ENCODE measurements around the genes SMYD3, SCCPDH, ZNF124, OR2M7 and ZNF692.

DNA sequence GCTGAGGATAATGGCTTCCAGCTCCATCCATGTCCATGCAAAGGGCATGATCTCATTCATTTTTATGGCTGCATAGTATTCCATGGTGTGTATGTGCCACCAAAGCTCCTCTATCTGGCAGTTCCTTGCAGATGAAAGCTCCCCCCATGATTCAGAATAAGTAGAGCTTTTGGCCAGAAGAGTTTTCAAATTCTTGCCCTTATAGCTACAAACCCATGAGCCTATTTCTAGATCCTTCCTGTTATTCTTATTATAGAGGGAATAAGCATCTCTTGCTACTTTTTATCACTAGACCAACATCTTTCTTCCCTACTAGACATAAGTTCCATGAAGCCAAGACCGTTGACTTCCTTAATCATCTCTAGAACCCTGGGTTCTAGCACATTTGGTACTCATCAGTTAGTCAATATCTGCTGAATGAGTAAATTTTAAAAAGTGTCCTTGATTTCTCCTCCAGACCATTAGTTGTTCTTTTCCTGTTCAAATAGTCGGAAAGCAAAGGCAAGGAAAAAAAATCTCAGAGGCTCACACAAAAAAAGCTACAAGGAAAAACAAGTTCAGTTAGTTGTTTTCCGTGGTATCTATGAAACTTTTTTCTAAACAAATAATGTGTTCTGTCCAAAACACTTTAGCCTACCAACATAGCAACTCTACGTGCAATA, 419.9 kb downstream of the SMYD3 start:
- PRO-cap, result no peak

DNA sequence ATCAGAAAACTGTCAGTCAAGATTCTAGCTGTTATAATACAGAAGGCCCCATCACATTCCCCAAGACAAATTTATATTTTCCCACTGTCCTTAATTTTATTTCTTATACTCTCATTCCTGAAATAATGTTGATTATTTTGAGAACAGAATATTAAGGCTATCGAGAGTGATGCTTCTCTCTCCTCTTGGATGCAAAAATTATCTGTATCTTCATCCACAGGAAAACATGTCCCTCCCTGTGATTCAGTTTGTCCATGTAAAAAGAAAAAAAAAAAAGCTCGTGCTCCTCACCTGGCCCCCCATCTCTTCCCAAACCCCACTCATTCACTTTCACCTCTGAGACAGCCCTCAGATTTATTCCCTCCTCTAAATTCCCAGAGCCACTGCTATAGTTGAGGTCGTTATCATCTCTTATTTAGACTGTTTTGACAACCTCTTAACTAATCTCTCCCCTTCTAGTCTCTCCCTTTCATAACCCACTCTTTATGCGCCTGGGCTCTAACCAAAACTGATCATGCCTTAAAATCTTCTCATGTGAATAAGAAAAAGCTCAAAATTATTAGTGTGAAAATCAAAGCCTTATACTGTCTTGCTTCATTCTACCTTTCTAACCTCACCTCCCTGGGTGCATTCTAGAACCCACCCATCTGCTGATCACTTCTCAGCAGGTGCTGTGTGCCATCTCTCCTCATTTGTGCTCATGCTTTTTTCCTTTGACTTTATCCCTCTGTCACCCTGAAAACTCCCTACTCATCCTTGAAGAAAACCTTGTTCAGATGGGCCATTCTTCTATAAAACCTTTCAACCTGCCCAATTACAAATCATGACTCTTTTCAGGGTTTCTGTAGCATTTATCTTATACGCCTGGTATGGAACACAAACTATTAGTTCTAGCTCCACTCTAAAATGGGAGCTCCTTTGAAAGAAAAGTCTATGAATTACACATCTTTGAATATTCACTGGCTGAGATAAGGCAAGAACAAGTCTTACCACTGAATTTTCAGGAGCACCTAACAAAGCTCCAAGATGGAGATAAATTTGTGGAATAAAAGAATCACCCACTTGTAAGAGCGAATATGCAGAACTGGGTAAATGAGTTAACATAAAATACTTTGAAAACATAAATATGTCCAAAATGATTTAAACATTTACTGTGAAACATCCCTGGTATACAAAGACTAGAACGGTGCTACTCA, 403.5 kb downstream of the SMYD3 start:
- PRO-cap, result no peak

DNA sequence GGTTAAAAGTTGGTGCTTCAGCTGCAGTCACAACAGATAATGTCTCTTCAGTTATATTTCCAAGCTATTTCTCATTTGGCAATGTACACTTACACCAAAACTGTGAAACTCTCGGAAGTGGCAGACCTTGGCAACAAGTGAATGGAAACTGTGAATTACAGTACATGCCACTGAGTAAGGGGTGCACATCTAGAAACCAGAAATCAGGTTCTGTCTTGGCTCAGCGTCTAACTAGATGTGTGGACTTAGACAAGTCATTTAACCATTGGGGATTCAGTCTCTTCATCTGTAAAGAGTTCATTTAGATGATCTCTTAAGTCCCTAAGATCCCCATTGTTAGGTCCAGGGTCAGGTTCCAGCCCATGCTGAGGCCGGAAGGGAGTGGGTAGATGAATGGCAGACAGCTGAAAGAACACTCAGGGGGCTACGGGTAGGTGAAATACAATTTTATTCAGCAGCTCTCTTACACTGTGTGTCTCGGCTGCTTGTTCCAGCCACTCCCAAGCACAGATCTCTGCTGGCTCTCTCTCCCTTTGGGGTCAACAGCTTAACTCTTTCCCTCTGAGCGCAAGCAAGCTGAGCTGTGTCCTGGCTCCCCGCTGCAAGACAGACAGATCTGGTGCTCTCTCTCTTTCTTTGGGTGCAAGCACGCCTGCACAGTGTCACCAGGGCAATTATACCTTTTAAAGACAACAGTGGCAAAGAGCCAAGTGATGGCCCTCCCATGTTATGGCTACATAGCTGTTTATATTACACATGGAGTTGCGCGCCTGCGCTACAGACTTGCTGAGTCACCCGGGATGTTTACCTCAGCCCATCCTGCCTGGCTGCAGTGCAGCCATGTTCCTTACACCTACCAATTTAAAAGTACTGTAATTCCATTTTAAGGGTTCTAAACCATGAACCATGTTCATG, 396.8 kb downstream of the SMYD3 start:
- PRO-cap, result no peak

- PRO-cap, result no peak
These were observed 330.9 kb downstream of the SMYD3 start for GRCh38 chr1:246176106-246176617.

DNA sequence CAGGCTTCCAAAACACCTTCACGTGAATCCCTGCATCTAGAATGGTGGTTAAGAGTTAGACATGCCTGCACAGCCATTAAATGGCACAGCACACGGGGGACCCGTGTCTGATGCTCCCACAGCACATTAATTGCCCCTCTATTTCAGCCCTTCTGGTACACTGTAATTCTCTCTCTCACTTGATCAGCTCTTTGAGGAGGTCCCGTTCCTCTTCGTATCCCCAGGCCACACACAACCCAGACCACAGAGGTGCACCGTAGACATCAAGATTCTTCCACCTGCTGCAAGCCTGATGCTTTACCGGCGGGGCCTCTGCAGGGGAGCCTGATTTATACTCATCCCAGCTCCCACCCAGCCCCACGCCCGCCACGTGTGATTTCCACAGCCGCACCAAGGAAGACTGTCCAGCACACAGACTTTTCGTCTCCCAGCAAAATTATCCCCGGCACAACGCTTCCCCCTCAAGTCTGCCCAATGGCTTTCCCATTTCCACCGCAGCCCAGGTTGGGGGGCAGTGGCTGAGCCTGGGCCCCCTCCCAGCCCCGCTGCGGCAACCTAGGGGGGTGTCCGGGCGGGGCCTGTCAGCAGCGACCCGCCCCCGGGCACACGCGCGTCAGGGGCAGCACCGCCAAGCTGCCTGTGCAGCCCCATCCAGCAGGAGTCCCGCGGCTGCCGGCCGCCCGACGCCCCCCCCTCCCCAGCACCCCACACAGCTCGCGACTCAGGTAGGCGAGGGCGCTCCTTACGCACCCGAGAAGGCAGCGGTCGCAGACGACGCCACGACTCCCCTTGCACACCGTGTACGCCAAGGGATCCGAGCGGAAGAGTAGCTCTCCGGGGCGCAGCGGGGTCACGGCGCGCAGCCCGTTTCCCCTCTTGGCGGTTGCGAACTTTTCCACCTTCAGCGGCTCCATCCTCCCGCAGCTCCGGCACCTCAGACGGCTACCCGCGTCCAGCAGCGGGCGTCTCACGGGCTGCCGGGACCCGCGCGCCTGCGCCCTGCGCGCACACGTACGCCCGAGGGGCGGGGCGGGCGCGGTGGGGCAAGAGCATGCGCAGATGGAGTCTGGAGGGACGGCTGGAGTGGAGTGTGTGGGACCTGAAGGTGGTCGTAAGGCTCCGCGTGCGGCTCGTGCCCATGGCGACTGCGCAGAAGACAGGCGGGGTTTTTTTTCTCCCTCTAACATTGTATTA, at the start of gene SMYD3:
TSS of gene SMYD3 (minus strand) at position 976 of the 1,194 bp plus-strand sequence.
- PRO-cap, result bidirectional peak, plus-strand start at position 1,058 of the sequence, minus-strand start at position 969 of the sequence

- PRO-cap, result no peak
These were observed 13.6 kb downstream of the CNST start for GRCh38 chr1:246579735-246580302.

DNA sequence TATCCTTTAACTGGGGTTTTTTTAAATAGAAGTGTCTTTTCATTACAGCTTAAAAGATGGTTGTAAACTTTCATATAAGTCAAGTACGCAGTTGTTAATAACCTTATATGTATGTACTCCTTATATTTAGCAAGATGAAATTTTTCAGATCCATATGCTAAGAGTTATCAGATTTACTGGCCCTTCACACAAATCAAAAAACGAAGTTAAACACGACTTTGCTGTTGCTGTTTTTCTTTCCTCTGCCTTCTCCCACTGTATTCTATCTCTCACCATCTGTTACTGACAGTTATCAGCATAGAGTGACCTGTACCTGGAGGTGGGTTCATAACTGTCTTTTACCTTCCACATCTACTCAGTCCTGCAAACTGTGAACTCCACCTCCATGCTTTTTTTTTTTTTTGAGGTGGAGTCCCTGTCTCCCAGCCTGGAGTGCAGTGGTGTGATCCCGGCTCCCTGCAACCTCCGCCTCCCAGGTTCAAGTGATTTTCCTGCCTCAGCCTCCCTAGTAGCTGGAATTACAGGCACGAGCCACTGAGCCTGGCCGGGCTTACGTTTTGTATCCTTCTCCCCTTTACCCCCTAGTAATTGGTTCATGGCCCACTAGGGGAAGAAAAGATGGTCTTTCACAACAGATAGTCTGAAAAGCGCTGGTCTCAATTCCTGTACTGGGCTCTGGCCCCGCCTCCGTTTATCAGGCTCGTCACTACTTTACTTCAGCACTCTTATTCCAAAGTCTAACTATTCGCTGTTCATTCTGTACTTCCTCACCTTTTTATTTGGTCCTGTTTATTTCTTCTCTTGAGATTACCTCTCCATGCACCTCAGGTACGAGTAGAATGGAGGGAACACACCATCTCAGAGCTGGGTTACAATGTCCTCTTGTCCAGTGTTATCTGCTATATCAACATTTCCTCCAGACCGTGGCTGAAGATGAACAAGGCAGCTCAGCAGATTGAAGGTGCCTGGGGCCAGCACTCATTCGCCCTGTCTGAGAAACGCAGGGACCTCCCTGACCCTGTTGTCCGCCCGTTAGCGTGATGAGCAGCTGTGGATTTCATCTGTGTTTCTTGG, 16.0 kb downstream of the CNST start:
- PRO-cap, result no peak

DNA sequence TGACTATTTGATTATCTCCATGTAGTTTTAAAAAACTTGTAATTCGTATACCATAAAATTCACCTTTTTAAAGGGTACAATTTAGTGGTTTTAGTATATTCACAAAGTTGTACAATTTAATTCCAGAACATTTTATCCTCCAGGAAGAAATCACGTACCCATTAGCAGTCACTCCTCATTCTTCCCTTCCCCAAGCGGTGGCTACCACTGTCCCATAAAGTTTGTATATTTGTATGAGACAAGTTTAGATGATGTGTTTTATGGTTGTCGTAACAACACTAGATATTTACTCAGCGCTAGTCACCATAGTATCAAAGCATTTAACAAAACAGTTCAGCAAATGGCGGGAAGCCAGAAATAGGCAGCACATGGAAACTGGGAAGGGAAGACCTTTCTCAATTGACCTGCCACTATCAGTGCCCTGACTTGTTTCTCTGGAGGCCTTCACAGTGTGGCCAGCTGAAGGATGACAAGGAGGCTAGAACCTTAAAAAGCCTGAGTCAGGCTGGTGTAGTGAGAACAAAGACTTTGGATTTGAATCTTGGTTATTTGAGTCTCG, 31.0 kb downstream of the CNST start:
- PRO-cap, result no peak

DNA sequence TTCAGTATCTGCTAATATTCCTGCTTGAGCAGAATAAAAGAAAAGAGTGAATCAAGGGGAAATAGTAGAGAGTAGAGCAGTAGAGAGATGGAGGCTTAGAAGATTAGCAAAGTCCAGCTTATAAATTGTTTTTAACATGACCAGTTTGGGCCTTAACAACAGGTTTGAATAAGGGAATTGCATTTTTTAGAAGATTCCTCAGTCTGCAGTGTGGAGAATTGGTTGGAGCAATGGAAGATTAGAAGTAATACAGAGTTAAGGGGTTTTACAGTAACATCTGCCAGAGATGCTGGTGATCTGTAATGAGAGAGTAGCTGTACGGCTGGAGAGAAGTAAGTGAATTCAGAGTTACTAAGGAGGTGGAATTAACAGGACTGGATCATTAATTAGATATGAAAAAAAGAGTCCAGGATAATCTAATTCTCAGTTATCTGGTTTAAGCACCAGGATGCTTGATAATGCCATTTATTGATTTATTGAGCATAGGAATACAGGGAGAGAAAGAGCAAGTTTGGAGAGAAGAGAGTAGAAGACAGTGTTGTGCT, 34.0 kb downstream of the CNST start:
- PRO-cap, result no peak

DNA sequence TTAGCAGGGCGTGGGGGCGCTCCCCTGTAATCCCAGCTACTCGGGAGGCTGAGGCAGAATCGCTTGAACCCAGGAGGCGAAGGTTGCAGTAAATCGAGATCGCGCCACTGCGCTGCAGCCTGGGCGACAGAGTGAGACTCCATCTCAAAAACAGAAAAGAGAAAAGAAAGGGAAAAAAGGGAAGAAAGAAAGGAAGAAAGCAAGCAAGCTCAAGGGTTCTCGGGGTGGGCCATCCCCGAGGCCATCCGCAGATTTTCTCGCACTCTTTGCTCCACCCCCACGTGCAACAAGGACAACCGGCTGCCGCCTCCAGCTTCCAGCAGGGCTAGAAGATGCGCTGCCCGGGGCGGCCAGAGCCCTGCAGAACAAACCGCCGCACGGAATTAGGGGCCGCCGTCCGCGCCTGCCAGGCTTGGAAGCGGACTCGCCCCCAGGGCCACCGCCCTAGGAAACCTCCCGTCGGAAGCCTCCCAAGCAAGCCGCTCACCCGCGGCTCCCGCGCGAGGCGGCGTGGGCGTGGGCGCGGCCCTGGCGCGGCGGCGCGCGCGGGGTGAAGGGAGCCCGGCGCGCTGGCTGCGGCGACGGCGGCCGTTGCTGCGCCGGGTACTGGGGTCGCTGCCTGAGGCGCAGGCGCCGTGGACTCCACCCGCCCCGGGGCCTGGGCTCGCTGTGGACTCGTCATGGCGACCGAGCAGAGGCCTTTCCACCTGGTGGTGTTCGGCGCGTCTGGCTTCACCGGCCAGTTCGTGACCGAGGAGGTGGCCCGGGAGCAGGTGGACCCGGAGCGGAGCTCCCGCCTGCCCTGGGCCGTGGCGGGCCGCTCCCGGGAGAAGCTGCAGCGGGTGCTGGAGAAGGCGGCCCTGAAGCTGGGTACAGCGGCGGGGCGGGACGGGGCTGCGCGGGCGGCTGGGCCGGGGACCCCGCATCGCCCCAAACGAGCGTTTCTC, at the start of gene SCCPDH:
TSS of gene SCCPDH (plus strand) at position 667 of the 947 bp plus-strand sequence.
- PRO-cap, result unidirectional peak, plus-strand start at position 353 of the sequence

DNA sequence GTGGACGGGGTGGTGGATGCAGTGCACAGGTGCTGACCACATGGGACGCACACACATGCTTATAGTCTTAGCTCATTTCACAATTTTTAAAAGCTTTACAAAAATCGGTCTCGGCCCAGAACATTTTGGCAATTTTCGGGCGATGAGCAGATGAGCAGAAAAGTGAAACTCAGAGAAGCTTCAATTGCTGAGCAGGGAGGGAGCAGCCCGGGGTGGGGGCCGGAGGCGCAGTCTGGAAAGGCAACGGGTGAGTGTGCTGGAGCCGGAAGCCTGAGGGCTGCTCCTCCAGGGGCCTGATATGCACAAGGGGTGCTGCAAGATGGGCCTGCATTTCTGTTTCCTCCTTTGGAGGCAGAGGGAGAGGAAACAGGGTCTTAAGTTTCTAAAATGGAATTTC, 60.6 kb downstream of the SCCPDH start:
- PRO-cap, result no peak

- PRO-cap, result no peak
These were observed 88.0 kb downstream of the AHCTF1 start for GRCh38 chr1:246843655-246844140.

GRCh38 chr1:247133929-247134448, 29.8 kb upstream of the ZNF669 start:
- PRO-cap, result no peak

DNA sequence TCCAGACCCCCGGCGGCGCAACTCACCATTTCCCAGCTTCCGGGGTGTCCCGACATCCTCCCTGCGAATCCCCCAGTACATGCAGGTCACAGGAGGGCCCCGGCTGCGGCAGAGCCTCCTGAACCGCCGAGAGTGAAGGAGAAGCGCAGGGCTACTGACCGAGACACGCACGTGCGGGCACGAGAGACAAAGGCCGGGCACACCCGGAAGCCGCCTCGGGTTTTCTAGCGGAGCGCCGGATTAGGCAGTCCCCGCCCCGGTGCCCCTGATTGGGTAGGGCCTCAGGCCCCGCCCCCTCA, at the start of gene ZNF124:
TSS of gene ZNF124 (minus strand) at position 199 of the 299 bp plus-strand sequence.
- PRO-cap, result no peak

DNA sequence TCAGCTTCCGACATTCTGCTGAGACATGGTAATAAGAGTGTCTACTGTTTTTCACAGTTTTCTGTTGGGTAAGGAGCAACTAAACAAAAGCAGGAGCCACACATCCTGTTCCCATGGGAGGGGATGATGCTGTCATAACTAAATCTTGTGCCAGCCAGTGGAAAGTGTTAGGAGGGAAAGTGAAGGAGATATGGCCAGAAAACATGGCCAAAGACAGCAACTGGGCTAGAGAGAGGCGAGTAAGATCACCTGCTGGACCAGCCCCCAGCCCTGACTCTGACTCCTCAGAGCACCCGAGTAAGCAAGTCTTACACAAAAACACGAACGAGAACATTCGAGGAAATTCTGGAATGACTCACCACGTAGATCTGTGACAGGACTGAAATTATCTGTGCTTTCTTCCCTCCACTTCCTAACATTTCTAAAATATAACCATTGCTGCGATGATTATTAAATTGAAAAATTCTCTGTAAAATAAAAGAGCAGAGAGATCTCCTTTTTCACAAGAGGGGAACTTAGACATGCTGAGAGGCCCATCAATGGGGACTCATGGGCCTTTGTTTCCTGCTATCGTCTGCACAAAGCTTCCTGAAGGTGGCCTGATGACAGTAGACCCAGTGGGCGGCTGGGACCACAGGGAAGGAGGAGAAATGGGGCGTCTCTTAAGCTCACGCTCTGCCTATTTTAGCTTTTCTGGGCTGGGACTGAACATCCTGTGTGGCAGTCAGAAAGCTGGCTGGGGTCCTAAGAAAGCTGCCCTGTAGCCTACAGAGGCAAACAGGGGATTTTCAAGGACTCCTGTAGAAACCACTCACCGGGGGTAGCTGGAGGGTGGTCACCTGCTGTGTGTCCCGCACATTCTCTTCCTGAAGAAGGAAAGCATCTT, 9.1 kb downstream of the ZNF496 start:
- PRO-cap, result no peak

DNA sequence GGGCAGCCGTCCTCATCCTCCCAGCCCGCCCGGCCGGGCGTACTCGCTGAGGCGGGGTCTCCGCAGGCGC, 337 bp downstream of the ZNF496 start:
- PRO-cap, result no peak

DNA sequence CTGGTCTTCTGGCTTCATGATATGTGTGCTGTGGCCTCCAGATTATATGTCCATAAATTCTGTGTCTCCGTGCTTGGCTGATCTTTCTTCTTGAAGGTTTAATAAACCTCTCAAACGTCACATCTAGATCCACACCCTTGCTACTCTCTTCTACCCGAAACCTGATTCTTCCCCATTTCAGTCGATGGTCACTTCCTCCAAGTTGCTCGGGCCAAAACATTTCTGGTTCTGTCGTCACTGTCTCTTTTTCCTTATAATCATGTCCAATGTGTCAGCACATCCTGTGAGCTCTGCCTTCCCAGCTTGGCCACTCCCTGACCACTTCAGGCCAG, 12.1 kb downstream of the OR2B11 start:
- PRO-cap, result no peak

GRCh38 chr1:248324391-248325009, at the start of gene OR2M7:
TSS of gene OR2M7 (minus strand) at chr1:248324568.
- PRO-cap, result no peak

DNA sequence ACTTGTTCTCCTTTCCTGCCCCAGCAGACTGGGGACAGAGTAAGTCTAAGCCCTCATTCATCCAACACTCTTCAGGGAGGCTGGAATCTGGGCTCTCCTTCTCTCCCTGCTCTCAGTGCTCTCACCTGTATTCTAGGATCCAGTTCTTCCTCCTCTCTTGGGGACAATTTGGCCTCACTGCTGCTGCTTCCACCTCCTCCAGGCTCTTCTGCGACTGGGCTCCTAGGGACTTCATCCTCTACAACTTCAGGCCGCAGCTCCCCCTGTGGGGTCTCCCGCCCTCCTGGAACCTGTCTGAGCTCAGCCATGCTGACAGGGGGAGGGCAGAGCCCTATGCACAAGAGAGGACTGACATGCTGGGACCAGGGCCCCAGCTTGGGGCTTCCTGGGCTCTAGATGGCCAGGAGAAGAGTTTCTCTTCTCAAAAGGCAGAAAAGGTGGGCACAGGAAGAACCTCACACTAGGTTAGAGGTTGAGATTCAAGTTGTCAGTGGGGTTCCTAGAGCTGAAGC, 1.0 kb downstream of the SH3BP5L start:
- PRO-cap, result no peak

DNA sequence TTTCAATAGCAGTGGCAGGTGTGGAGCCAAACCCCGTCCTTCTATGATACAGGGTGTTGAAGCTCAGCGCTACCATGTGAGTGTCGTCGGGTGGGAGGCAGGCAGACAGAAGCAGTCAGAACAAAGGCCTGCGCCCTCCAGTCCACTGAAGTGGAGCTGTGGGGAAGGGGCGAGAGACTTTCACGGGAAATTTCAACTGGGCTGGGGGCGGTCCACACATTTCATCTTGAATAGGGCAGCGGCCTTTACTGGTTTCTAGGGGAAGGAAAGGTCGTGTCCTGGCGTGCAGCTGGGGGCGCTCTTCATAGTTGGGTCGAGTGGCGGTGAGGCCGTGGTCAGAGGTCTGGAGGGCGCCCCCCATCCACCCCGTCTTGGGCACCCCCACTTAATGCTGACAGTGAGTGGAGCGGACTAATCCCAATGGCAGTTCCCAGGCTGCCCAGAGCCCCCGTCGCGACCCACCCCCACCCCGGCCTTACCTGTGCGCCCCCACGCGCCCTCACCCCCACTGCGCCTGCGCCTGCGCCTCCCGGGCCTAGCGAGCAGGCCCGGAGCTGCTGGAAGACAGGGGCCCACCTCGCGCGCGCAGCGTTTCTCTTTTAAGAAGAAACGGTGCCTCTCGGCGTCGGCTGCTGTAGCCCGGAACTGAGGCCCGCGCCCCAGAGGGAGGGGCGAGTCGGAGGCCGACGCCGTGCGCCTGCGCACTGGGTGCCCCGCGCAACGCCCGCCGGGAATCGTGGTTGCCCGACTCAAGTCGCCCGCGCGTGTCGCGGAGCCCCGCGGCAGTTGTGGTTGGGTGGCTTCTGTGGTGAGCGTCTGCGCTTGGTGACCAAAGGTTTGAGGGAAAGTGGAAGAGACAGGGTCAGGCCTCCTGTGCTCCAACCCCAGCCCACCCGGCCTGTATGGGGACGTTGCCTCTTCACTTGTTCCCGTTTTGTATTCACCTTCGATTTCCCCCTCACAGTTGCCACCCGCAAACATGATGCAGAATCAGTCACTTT, at the start of gene ZNF692:
TSS of gene ZNF692 (minus strand) at position 647 of the 1,001 bp plus-strand sequence.
- PRO-cap, result bidirectional peak, plus-strand start at position 720 of the sequence, minus-strand start at position 510 of the sequence

Measured in Metastatic Lung Carcinoma in the Adrenal Gland (tissue), 1 donor.